NT2/D1 (cell line): Measurements from ENCODE around the genes BRAF, MRPS33 and KEL.

DNA sequence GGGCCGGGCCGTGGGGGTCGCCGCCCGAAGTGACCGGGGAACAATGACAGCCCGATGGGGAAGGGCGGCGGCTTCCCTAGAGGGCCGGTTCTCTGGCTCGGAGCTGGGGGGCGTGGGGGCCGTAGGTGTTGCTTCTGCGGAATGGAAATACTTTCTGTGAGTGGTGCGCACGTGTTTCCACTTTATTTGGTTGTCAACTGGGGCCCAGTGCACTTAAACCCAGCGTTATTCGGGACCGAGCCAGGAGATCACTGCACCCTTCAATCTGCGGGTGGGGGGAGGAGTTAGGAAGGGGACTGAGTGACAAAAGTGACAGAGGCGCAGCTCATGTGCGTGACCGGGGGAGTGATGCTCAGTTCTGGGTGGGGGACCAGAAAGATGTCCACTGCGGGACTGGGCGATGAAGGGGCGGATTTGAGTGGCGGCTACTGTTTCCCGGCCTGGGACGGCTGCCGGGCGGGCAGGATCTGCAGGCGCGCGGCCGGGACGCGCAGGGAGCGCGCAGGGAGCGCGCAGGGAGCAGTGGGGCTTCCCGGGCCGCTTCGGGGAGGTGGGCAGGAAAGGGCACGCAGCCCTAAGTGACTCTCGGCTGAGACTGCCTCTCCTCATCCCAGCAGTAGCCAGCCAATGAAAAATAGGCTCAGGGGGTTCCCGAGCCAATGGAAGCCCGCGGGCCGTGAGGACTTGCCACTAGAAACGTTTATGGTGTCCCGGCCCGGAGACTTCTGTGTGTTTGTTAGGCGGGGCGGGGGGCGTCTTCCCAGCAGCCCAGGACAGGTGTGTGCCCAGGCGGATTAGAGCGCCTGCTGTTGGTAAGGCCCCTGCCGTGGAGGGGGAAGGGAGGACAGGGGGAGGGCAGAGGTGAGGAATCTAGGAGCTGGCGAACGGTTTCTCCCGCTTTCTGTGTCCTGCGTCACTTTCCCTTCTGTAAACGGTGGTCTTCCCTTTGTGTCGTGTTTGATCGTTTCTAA, 54.3 kb upstream of the KDM7A start:
- RRBS, 2 experiments, result 2% methylated on average over 16 of the region's 66 CpGs

DNA sequence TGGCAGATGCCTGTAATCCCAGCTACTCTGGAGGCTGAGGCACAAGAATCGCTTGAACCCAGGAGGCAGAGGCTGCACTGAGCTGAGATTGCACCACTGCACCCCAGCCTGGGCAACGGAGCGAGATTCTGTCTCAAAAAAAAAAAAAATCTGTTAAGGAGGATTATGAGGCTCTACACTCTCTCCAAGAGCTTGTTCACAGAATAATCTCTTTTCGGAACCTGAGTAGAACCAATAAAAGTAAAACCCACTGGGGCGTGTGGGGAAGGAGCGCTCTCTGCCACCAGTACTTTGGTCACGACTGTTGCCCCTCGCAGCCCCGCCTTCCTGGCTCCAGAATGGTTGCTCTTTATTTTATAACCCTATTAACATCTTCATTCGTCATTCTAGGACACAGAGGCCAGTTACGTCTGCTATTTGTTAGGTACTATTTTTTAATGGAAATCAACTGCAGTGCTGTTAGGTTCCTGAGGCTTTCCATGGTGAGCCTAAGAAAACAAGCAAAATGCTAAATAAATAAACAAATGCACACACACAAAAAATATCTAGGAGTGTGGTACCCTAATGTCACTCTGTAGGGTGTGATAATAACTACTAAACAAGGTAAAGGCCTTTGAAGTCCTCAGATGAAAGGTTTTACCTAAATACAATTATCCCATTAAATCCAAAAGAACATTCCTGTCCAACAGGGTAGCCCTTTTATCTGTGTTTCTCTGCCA, 71.2 kb downstream of the SLC37A3 start:
- RRBS, 2 experiments, result no CpG with 5 or more reads among the region's 11 CpGs

GRCh38 chr7:140533435-140533971, 54.2 kb upstream of the MKRN1 start:
- RRBS, 2 experiments, result 90 to 96% methylated on average over 2 of the region's 16 CpGs

DNA sequence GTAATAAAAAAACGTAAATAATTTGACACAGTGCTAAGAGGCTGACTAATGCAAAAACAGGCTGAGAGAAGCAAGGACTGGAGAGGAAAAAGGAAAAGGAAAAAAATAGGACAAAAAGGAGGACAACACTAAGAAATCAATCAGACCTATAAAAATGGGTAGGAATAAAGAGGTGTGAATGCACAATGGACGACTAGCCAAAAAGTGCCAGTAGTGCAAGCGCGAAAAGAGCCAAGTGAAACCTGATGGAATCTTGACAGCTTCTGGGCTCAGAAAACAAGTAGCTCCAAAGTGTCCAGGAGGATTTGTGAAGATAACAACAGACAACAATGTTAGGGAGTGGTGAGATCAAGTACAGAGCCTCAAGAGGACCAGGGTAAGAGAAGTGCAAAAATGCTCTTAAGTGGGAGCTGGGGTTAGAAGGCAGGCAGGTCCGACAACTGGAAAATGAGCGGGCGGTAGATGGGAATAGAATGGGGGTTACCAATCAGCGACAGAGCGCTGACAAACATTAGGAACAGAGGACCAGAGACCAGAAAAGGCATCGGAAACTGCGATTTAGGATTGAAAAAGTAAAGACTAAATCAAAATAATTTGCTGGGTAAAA, 1.2 kb downstream of the BRAF start:
- RRBS, 2 experiments, result no CpG with 5 or more reads among the region's 11 CpGs

GRCh38 chr7:140924870-140925156, at the start of gene BRAF:
Gene BRAF (minus strand): TSS chr7:140924929.
- RRBS, 2 experiments, result under 1 to 2% methylated on average over 17 of the region's 39 CpGs

GRCh38 chr7:141014579-141015584, at the start of gene MRPS33:
Gene MRPS33 (minus strand): TSS chr7:141014952.
- RRBS, 2 experiments, result under 1% methylated on average over 13 of the region's 49 CpGs

DNA sequence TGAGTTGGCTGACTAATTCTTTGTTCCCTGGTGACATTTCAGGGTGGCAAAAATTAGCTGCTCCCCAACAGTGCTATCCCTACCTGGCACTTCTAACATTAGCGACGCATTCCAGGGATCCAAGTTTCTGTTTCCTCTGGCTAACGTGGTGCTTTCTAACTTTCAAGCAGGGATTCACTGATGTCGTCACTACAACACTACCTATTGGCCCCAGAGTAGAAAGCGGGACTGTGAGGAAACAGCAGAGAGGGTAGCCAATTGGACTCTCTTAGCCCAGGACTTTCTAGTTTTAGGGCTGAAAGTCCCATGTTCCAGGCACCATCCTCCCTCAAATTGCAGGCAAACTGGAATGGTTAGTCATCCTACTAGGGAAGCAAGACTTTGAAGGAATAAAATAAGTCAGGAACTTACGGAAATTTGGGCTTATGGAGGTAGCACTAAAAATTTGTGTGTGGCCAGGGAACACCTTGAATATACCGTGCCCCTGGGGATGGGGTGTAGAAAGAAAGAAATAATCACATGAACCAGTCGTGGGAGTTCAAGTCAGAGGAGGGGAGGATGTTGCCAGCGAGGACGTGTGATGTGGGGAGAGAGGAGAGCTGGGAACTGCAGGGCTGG, 89.2 kb upstream of the AGK start:
- RRBS, 2 experiments, result no CpG with 5 or more reads among the region's 10 CpGs

DNA sequence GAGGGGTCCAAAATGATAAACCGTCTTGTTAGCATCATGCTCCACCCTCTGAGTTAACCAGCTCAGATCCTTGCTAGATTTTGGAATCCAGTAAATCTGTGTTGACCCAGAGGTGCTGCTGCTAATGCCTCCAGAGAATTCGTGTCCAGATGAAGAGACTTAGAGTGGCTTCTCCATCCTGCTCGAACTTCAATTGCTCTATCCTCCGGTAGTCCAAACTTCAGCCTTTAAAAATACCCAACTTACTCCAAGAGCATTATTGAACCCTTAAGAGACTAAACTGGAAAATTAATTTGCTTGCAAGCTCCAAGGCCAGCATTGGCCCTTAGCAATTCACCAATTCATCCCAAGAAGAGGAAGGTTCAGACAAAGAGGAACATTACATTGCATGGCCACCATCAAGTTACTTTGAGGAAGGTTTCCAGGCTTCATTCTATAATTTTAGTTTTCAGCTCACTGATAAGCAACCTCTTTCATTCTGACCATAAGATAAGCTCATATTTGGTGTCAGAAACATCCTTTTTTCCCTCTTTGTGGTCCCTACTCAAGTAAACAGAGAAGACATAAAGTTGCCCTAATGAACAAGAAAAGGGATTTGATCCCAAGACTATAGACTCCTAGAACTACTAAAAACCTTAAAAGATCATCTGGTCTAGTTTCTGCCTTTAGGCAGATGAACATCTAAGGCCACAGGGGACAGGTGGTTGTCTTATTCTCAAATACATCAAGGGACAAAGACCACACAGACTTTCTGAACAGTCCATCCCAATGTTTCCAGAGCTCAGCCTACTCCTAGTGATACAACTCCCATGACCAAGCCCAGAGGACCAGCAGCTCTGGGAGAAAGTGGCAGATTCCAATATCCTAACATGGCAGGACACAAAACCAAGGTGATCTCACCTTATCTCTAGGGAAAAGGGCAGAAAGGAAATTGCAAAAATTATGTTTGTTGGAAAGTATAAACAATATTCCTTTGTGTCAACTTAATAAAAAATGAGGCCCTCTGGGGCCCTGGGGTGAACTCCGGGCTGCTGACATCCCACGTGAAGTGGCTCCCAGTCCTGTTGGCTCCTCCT, 40.0 kb downstream of the DENND11 start:
- RRBS, 2 experiments, result no CpG with 5 or more reads among the region's 6 CpGs

GRCh38 chr7:141666004-141666496, 35.9 kb downstream of the DENND11 start:
- RRBS, 2 experiments, result no CpG with 5 or more reads among the region's 4 CpGs

DNA sequence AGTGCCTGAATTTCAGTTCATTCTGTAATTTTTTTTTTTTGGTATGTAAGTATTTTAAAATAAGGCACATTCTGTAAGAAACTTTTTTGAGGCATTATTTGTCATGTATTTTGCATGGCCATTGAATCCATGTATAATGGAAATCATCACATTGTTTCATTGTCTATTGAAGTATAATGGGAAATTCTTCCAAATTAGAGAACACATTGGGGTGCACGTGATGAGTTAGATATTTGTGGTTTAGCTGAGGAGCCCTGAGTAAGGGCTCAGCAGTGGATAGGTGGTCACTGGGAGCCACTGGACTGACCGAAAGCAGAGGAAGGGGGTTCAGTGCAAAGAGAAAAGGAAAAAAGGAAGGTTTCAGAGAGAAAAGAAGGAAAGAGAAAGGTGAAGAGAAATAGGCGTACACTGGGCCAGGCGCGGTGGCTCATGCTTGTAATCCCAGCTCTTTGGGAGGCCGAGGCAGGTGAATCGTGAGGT, 3.1 kb downstream of the TAS2R4 start:
- RRBS, 2 experiments, result no CpG with 5 or more reads among the region's 7 CpGs

- RRBS, 2 experiments, result no CpG with 5 or more reads among the region's 3 CpGs
These were observed 32.4 kb downstream of the PRSS58 start for GRCh38 chr7:142225498-142225854.

GRCh38 chr7:142384228-142385218, 126.7 kb upstream of the PRSS58 start:
- RRBS, 2 experiments, result no CpG with 5 or more reads among the region's 16 CpGs

DNA sequence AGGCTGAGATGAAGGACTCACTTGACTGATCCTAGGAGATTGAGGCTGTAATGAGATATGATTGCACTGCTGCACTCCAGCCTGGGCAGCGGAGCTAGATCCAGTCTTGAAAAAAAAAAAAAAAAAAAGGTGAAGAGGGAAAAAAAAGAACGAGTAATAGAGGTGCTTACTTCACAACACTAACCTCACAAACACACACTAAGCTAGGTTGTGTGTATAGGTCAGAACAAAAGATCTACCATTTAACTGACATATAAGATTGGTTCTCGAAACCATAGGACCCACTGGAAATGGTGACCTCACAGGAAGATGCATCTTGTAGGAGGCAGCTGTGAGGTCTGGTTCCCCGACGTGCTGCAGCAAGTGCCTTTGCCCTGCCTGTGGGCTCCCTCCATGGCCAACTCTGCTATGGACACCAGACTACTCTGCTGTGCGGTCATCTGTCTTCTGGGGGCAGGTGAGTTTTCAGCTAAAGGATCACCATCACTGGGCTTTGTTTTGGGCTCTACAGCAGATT, 133.8 kb upstream of the PRSS1 start:
- RRBS, 2 experiments, result no CpG with 5 or more reads among the region's 6 CpGs

DNA sequence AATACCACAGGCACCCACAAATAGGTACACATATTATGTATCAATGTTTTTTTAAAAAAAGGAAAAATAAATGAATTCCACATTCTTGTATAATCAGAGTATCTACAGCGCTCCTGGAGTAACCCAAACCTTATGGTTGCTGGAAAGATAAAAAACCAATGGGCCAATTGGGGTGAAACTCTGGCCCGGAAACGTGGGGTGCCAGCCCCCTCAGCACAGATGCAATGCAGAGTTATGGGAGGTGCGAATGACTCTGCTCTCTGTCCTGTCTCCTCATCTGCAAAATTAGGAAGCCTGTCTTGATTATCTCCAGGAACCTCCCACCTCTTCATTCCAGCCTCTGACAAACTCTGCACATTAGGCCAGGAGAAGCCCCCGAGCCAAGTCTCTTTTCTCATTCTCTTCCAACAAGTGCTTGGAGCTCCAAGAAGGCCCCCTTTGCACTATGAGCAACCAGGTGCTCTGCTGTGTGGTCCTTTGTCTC, 130.6 kb upstream of the PRSS1 start:
- RRBS, 2 experiments, result no CpG with 5 or more reads among the region's 5 CpGs

DNA sequence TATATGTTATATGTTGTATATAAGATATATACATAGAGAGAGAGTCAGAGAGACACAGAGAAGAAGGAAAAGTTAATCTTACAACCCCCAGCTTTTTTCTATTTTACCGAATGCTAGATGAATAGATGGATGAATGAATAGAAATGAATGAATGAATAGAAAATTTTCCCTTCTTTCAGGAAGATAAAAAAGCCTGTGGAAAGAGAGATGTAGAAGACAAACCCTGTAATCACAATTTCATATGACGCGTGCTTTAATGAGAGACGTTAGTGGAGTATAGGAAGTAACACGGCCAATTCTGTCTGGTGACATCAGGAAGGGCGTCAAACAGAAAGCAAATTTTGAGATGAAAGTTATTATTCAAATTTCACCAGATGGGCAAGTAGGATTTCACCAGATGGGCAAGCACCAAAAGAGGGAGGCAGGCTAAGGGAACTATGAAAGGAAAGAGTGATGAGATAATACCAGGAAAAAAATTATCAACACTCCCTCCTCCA, 128.9 kb upstream of the PRSS1 start:
- RRBS, 2 experiments, result no CpG with 5 or more reads among the region's 6 CpGs

DNA sequence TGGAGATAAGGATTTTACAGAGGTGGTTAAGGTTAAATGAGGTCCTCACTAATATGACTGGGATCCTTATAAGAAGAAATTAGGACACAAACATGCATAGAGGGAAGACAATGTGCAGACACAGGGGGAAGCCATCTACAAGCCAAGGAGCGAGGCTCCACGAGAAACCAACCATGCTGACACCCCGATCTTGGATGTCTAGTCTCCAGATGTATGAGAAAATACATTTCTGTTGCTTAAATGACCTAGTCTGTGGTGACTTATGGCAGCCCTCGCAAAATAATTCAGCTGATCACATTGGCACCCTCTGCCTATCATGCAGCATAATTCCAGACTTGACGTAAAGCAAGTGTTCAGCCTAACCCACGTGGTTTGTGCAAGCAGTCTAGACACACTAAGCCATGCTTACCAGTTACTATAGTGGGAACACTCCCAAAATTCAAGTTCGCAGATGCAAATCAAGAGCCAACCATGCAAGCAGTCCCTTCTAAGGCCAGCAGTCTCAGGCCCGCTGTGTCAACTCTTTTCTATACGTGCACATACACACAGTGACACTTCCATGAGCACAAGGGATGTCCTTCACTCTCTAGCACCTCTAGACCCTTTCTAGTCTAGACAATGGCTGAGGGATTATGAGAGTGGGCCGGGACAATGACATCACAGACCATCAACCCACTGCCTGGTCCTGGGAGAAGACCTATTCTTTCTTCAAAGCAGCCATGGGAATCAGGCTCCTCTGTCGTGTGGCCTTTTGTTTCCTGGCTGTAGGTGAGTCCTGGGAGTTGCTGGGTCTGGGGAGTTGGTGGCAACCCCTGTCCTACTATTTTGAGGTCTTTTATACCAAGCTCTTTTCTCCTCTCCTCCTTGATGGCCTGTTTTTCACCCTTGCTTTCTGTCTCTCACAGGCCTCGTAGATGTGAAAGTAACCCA, 29.0 kb upstream of the PRSS1 start:
- RRBS, 2 experiments, result no CpG with 5 or more reads among the region's 12 CpGs

DNA sequence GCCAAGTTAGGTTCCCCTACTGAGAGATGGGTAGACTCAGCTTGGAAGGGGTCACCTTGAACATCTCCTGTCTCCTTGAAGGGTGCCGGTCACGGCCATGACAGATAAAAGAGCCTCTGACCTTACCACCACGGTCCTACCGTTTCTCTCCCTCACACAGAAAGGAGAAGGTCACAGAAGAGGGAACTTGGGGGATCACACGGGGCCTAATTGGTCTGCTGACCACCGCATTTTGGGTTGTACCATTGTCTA, 17.0 kb downstream of the PRSS2 start:
- RRBS, 2 experiments, result no CpG with 5 or more reads among the region's 6 CpGs

- RRBS, 2 experiments, result no CpG with 5 or more reads among the region's 4 CpGs
These were observed 37.7 kb downstream of the PRSS2 start for GRCh38 chr7:142808235-142809203.

- RRBS, 2 experiments, result no CpG with 5 or more reads among the region's 8 CpGs
These were observed 5.2 kb downstream of the LLCFC1 start for GRCh38 chr7:142944383-142945039.

DNA sequence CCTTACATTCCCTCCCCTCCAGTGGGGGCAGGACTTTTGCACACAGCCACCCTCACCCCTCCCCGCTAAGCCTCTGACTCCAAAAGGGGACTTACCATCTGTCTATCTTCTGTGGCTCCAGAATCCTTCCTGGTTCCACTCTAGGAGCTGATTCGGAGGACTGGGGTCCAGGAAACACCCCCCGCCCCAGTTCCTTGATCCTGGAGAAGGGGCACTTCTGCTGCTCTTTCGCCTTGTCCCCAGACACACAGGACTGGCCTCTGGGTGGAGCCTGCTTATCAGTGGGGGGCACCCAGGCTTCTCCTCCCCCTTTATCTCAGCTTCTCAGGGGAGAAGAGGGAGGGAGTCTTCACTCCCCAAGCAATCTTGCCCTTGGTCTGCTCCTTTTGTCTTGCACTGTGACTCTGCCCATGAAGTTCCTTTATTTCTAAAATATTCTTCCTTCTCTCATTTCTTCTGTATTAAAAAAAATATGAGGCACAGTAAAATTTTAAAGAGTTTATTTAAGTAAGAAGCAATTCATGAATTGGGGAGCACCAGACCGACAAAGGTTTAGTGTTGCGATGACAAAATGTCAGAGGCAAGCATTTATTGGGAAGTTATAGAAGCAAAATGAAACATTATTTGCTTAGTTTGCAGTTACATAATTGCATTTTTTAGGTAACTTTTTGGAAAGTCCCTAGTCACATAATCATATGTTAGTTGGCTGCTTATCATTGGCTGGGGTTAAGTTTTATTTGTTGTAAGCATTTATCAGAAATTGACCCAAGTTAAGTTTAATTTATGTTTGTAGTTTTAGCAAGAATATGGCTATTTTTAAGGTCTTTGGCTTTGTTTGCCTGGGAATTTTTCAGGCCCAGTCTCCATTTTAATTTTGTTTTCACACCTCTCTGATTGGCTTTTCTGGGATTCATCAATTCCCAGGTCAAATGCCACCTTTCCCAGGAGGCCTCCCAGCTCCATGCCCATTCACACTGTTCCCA, at the start of gene KEL:
Gene KEL, minus strand, starts transcription at position 255 of the 983 bp plus-strand sequence.
- RRBS, 2 experiments, result no CpG with 5 or more reads among the region's 6 CpGs